Renal cortical epithelial cell (primary cell): ENCODE results near the genes PTCH1 and SLC35D2.

- RRBS = no CpG with 5 or more reads among the region's 13 CpGs
Measured at GRCh38 chr9:95425864-95426567, 83.0 kb downstream of the PTCH1 start.

DNA sequence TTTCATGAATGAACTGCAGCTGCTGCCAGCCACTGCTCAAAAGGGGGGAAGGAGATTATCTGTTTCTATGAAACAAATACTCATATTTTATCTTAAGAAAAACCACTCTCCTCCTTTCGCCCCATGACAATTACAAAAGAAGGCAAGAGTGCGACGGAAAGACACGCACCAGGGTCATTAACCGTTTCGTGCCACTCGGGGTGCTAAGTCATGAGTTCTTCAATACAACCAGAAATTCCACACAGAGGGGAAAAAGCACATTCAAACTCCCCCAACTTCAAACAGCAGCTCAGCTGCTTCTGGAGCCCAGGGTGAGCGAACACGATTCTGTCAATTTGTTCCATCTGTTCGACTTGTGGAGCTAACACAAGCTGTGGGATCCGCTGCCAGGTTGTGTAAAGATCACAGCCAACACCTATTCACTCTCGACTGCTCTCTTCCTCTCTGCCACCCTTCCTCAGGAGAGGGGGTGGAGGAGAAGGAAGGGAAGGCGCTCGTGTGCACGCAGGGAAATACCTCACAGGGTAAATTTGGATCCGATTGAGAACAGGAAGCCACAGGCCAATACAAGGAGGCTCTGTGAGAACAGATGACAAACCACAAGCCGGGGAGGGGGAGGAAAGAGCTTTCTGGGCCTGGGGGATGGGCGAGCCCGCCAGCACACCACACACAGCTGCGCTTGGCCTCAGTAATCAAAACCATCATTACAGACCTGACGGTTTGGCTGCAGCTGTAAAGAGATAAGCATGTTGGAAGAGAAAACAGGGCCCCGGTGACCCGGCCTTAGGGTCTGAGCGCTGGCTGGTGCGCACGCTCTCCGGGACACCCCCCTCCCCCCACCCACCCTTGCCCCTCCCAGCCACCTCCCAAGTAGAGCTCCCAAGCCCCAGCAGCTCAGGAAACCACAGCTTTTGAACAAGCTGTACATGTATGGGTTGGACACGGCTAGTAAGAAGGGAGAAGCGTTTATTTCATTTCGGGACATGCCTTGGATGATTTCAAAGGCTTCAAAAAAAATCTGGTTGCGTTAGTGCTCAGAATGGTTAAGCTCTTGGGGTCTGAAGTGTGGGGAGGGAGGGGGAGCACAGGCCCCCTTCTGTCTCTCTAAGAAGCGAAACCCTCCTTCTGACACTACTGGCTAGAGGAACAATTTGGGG is 46.5 kb downstream of the PTCH1 start:
- RRBS = 69% methylated on average over 4 of the region's 32 CpGs

DNA sequence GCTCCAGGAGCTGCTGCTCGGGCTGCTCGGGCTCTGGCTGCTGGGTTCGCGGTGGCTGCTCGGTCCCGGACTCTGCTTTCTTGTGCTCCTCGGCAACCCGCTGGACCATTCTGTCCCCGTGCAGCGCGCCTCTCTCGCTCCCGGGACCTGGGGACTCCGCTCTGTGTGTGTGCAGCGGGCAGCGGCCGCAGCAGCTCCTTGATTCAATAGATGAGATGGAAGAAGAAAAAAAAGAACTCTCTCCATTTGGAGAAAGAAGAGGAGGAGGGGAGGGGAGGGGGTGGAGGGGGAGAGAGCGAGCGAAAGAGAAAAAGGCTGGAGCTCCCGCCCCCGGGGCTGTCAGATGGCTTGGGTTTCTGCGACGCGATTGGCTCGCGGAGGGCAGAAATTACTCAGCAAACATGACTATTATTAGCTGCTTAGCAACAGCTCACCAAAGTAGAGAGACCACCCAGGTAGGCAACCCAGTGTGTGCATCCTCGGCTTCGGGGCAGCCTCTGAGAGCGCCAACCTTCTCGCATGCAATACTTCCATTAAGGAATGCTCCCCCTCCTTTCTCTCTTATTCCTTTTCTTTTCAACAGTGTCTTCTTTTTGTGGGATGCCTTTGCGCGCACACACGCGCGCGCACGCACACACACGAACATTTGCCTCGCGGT is at the start of gene PTCH1:
PTCH1 (minus strand) TSS at position 282 of the 658 bp plus-strand sequence.
- RRBS = under 1% methylated on average over 8 of the region's 40 CpGs

DNA sequence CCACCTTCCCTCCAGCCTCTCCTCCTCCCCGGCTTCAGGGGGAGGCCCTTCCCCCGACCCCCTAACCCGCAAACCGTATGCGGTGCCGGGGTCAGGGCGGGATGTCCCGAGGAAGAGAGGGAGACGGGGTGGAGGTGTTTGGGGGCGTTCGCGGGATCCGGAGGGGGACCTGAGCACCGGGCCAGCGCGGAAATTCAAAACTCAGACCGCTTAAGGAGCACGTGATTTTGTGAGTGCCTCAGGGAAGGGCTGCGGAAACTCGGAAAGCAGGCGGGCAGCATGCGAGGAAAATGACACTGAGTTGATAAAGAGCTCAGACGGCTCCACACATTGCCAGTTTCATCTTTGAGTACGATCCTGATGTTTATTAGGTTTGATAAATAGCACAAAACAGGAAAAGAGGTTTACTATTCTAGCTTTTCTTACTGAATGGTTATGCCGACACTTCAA is 2.3 kb upstream of the PTCH1 start:
- RRBS = 2% methylated on average over 13 of the region's 25 CpGs

GRCh38 chr9:95517092-95517534 is 8.0 kb upstream of the PTCH1 start:
- RRBS = under 1% methylated on average over 9 of the region's 30 CpGs

GRCh38 chr9:95588731-95589402 is 79.8 kb upstream of the PTCH1 start:
- RRBS = no CpG with 5 or more reads among the region's 7 CpGs

DNA sequence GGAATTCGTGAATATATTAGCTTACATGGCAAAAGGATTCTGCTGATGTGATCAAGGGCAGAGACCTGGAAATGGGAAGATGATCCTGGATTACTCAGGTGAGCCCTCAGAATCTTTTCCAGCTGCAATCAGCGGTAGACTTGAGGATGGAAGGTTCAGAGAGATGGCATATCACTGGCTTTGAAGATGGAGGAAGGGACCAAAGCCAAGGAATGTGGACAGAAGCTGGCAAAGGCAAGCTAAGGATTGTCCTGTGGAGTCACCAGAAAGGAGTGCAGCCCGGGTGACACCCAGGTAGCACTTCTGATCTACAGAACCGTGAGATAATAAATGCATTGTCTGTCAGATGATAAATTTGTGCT is 1.0 kb upstream of the ERCC6L2 start:
- RRBS = no CpG with 5 or more reads among the region's 4 CpGs

GRCh38 chr9:95916134-95916495 is 40.6 kb downstream of the ERCC6L2 start:
- RRBS = no CpG with 5 or more reads among the region's 5 CpGs

DNA sequence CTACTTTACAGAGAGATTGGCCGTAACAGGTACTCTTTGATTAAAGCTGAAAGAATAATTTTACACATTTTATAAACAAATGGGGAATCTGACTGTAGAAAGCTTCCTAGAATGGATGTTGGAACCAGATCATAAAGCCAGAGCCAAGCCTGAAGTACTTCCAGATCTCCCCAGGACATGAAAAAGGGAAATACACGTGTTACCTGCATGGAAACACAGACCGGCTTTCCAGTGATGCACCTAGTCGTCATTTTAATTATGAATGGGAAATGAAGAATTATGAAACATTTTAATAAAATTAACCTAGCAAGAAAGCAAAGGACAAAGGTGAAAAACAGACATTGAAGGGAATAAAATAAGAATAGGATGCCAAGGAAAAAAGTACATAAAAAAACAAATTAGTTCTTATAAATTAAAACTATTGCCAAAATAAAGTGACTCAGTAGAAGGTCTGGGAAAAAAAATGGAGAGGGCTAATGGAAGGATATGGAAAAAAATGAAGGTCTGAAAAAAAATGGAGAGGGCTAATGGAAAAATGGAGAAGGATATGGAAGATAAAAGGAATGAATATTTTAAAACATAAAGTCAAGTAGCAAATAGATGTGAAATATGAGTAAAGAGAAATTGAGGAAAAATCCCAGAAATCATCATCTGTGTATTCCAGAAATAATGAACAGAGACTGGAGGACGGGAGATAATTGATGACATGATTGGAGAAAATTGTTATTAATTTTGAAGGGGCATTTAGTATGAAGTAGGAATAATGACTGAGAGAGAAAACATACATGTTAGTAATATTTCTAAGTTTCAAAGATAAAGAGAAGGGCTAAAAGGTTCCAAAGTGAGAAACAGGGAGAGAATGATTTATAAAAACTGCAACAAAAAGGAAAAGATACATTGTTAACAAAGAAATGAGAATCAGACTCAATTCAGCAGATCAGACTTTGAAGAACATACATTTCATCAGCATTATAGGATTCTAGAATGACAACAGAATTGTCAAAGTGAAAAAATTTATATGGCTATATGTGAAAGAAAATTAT is 66.9 kb downstream of the ERCC6L2 start:
- RRBS = no CpG with 5 or more reads among the region's 5 CpGs

GRCh38 chr9:96027063-96028216 is 151.9 kb downstream of the ERCC6L2 start:
- RRBS = 3% methylated on average over 23 of the region's 74 CpGs

GRCh38 chr9:96074965-96075343 is 199.5 kb downstream of the ERCC6L2 start:
- RRBS = no CpG with 5 or more reads among the region's 5 CpGs

DNA sequence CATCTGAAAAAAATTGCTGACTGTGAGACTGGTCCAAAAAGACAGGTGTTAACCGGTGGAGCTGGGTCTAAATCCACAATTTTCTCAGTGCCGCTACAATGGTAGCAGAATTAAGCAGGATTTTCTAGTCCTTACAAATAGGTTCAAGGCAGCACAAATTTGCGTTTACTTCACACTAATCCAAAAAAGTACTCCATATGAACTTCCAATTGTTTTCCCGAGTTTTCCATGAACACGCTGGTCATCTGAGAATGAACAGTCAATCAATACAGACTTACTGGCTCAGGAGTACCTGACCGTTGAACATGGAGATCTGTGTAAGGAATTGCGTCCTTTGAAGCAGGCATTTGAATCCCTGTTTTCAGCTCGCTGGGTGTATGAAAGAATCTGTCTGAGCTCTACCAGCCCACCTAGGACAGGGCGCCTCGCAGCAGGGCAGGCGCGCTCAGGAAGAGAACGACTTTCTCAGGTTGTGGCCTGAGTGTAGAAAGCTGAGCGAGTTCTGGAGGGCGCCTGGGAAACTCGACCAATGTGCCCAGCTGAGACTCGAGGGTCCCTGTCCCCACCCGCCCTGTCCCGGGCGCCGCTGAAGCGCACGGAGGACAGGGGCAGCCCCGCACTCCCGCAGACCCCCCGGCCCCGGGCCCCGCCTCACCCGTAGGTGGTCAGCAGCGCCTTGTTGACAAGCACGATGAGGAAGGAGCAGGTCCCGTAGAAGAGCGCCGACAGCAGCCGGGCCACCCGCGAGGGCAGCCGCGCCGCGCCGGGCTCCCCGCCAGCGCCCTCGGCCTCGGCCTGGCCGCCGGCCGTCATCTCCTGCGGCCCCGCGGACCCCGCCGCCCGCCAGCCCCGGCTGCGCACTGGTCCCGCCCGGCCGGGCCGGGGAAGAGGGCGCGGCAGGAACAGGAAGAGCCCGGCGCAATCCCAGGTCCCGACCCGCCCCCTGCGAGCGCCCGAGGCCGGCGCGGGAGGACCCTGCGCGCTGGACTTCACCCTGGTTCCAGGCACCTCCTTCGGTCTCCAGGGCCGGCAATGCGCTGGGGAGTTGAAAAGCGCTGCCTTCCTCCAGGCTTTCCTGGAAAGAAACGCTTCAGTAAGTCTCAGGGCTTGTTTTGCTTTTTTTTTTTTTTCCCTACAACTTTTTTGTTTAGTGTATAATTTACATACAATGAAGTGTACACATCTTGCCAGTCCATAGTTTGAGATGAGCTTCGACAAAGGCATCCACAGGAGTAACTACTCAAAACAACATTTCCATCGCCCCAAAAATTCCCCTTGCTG is at the start of gene SLC35D2:
SLC35D2 (minus strand) TSS at position 890 of the 1,281 bp plus-strand sequence.
- RRBS = under 1% methylated on average over 45 of the region's 82 CpGs

GRCh38 chr9:96416412-96417055 is 1.6 kb downstream of the ZNF367 start:
- RRBS = no CpG with 5 or more reads among the region's 8 CpGs

GRCh38 chr9:96449832-96450023 is 241 bp upstream of the HABP4 start:
- RRBS = no CpG with 5 or more reads among the region's 18 CpGs

DNA sequence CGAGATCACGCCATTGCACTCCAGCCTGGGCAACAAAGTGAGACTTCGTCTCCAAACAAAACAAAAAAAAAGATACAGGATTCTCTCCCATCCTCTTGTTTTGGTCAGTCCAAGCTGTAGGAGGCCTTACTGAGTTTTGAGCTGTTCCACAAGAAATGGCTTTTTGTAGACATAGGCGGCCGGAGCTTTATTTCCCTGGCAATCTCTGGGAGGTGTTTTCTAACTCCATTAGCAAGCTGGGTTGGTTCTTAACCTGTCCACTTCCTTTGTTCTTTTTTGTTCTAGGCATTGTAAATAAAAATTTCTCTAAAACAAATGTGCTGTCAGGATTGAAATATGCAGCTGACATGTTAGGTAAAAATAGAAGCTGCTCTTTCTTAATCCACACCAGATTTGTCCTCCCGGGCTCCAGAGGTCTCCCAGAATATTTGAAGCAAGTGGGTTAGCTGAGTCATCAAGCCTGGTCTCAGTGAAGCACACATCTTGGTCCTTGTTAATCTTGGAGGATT is 36.2 kb downstream of the HABP4 start:
- RRBS = no CpG with 5 or more reads among the region's 6 CpGs

DNA sequence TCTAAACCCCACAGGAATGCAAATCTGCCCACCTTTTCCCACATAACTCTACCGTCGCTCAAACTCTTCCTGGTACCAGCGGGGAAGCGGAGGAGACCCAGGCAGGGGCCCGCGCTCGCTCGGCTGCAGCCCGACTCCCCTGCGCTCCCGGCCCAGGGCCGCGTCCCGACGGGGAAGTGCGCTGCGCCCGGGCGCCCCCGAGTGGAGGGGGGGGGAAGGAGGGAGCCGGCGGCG is 207 bp upstream of the TMOD1 start:
- RRBS = 2% methylated on average over 13 of the region's 23 CpGs

- RRBS = no CpG with 5 or more reads among the region's 7 CpGs
Measured at GRCh38 chr9:97576931-97577457, 56.2 kb downstream of the TSTD2 start.

GRCh38 chr9:97605655-97606869 is 27.1 kb downstream of the TSTD2 start:
- RRBS = no CpG with 5 or more reads among the region's 5 CpGs

DNA sequence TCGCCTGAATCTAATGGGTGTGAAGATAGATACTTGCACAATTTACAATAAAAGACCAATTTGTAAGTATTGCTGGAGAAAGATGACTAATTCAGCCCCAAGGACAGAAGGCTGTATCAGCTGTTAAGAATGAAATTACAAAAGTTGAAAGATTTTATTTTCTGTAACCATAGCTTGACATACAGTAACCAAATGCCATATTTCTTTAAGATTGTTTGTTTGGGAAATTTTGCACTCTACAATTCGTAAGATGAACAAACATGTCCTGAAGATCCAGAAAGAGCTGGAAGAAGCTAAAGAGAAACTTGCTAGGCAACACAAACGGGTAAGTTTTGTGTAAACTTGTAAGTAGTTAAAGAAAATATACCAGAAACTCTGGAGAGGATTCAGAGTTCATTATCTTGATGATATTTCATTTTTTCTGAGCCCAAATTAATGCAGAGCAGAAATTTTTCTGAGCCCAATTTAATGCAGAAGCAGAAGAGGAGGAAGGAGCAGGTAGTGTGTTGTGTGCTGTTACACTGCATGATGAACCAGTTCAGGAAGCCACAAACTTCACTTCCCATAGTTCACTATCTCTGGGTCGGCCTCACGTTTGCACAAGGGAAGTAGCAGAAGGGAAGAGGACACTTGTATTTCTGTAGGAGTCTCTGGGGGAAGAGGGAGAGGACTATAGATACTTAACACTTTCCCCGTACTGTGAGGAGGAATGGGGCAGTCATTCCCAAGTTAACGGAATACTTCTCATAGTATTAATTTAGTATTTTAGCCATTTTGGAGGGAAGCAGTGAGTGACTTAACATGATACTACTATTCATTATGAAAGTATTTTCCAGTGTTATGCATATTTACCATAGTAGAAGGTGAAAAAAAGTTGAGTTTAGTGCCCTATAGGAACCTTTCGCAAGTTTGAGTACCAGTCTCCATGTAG is 30.3 kb downstream of the XPA start:
- RRBS = no CpG with 5 or more reads among the region's 8 CpGs